ENCODE measurements around a stretch of chr14.

DNA sequence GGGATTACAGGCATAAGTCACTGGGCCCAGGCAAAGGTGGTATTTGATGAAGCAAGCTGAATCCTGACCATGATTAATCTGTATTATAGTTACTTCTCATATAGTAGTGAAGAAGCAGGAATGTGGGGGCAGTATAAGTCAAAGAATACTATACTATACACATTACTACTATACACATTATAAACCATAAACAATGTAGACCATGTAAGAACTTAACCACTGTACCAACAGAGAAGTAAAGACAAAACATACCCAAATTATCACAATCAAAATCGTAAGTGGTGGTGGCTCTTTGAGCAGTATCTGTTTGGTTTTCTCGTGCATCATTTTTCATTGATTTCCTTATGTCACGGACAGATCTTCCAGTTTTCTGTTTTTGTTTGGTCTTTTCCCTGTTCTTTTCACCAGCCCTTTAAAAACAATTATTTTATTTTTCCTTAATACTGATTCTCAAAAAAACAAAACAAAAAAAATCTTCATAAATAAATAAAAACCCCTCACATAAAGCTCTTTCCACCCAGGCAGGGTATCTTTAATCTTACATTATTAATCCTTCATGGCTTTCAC is 22.0 kb downstream of the MIS18BP1 start:
- PRO-cap: no peak

- PRO-cap: unidirectional peak, plus-strand start at chr14:45250479
These were observed 3.0 kb downstream of the MIS18BP1 start for GRCh38 chr14:45249781-45250664.

DNA sequence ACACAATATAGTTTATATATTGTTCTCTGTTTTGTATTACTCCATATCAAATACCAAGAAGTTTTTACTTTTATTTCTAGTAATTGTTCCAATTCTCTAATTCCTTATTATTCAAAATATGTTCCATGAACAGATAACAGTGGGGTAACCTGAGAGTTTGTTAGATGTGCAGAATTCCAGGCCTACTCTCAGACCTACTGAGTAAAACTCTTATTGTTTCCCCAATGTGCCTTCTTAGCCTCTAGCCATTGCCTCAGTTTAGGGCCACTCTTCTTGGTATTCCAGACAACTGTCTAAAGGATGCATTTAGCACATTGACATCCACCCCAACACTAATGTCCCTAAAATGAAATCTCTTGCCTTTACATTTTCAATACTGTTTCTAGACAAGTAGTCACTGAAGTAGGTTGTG is 650.3 kb upstream of the MIS18BP1 start:
- PRO-cap: no peak

DNA sequence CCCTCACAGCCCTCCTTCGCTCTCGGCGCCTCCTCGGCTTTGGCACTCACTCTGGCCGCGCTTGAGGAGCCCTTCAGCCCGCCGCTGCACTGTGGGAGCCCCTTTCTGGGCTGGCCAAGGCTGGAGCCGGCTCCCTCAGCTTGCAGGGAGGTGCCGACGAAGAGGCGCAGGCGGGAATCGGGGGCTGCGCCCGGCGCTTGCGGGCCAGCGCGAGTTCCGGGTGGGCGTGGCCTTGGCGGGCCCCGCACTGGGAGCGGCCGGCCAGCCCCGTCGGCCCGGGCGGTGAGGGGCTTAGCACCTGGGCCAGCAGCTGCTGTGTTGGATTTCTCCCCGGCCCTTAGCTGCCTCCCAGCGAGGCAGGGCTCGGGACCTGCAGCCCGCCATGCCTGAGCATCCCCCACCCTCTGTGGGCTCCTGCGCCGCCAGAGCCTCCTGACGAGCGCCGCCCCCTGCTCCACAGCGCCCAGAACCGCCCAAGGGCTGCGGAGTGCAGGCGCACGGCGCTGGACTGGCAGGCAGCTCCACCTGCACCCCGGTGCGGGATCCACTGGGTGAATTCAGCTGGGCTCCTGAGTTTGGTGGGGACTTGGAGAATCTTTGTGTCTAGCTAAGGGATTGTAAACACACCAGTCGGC is 48.9 kb downstream of the MDGA2 start:
- PRO-cap: no peak

DNA sequence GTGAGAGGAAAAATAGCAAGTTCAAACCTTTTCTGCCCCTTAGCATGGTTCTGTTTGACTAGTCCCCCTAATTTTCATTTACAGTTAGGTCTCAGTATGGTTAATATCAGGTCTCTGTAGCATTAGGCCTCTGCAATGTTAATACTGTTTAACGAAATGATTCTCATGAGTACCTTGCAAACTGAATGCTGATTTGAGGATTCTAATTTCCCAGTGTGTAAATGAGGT is 532.6 kb downstream of the RPS29 start:
- PRO-cap: no peak

DNA sequence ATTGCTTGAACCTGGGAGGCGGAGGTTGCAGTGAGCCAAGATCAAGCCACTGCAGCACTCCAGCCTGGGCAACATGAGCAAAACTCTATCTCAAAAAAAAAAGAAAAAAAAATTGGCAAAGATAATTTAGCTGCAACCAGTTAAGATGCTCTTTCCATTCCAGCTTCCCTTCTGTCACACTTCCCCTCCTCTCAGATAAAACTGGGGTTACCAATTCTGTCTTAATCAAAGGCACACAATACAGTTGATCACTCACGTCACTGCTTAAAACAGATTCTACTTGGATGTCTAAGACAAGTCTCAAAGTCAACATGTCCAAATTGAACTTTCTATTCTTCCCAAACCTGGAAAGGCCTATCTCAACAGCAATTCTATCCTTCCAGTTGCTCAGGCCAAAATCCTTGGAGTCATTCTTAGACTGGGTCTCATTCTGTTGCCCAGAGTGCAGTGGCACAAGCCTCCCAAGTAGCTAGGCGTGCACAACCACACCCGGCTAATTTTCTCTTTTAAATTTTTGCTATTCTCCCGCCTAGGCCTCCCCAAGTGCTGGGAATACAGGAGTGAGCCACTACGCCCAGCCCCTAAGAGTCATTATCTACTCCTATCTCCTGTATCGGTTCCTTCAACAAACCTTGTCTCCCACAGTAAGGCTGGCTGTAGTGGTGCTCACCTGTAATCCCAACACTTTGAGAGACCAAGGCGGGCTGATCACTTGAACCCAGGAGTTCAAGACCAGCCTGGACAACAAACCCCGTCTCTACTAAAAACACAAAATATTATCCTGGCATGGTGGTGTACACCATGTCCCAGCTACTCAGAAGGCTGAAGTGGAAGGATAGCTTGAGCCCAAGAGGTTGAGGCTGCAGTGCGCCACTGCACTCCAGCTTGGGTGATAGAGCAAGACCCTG is 4.8 kb downstream of the RPS29 start:
- PRO-cap: no peak

GRCh38 chr14:49623879-49624490 is 3.4 kb downstream of the MGAT2 start:
- PRO-cap: no peak

DNA sequence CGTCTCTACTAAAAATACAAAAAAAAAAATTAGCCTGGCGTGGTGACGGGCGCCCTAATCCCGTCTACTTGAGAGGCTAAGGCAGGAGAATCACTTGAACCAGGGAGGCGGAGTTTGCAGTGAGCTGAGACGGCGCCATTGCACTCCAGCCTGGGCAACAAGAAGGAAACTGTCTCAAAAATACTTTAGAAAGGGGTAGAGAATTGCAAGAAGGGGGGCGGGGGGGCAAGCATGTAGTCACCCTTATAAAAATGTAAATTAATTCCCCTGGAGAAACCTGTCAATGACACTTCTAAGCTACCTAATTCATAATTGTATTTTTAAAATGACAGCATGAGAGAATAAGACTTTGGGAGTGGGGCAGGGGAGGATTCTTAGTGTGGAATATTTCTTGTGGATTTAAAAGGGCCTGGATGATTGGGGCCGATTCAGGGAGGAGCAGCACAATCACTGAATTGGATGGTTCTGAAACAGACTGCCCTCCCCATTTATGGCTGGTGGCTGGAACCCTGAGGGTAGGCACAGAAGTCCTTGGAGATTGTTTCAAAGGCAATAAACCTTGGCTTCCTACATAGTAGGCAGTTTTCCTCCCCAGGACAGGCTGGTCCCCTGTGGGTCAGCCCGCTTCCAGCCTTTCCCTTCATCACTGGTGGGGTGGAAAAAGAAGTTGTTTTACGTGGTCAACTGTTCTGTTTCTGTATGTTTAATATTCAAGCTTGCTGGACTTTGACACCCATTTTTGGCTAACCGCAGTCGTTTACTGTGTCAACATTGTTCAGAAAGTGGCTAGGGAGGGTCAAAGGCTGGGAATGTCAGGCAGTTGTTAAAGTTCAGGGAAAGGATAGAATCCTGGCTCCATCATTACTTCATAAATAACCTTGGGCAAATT is 2.1 kb downstream of the KLHDC2 start:
- PRO-cap: no peak

DNA sequence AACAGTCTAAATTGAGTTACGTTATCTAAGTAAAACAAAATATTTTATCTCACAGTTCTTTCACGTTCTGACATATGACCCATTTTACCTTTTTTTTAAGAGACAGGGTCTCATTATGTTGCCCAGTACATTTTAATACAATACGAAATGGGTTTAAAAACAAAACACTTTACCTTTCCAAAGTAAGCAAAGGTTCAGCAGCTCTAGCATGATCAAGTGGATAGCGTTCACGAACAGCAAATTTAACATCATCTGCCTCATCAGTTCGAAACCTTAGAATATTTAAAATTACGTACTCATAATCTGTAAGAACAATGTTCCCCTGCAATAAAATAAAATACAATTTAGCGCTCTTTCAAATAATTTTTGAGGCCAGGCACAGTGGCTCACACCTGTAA is 12.0 kb downstream of the NEMF start:
- PRO-cap: no peak

DNA sequence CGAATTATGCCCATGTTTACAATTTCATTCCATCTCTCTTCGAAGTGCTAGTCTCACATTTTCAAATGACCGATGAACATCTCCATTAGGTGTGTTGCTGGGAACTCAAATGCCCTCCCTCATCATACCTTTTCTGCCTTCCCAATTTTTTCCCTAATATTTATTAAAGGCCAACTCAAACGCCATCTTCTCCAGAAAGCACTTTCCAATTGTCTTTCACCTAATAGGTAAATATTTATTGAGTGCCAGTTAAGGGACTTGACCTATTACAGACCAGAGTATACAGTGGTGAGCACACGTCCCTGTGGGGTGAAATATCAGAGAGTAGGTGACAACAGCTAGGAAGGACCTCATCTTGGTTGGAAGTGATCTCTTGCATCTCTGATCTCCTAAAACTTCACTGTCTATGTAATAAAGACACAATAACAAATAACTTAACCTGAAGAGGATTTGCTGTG is 64.5 kb downstream of the ARF6 start:
- PRO-cap: no peak

DNA sequence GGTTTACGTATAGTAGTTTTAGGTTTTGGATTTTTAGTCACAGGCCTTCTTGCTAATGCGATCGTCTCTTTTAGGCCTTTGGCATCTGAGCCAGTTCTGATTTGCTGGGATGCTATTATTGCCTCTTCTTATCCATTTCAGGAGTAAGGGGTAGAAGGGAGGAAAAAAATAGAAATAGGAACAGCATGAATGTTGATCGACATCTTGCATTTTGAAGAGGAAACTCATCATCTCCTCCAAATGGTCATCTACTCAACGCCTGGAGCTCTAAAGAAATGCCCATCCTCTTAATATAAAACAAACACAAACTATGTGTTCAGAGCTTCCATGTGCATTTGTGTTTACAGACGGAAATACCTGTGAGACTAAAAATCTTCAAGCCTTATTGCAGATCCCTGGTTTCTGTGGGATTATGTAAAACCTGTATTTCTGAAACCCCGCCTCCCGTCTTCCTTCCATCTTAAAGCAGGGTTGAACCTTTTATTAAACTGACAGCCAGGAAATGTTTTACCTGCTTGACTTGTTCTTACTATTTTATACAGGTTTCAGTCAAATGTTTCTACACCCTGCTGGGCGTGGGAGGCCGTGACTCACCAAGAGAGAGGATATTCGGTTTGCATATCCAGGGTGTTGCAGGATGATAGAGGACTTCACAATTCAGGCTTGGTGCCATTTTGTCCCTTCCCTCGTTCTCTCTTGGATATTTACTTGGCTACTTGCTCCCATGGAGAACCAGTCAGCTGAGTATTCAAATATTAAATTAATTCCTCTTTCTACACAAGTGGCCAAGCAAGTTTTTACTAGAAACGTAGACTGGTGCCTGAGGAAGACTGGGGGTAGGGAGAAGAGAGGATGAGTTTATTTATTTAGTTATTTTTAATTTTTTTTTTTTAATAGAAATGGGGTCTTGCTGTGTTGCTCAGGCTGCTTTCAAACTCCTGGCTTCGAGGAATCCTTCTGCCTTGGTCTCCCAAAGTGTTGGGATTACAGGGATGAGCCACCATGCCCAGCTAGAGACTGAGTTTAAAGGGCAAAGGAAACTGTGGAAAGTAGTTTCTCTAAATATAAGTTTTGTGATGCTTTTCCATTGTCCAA is 69.7 kb downstream of the ARF6 start:
- PRO-cap: bidirectional peak, plus-strand start at position 625 of the sequence, minus-strand start at position 358 of the sequence

- PRO-cap: no peak
These were observed 83.0 kb downstream of the ARF6 start for GRCh38 chr14:49975860-49976279.

DNA sequence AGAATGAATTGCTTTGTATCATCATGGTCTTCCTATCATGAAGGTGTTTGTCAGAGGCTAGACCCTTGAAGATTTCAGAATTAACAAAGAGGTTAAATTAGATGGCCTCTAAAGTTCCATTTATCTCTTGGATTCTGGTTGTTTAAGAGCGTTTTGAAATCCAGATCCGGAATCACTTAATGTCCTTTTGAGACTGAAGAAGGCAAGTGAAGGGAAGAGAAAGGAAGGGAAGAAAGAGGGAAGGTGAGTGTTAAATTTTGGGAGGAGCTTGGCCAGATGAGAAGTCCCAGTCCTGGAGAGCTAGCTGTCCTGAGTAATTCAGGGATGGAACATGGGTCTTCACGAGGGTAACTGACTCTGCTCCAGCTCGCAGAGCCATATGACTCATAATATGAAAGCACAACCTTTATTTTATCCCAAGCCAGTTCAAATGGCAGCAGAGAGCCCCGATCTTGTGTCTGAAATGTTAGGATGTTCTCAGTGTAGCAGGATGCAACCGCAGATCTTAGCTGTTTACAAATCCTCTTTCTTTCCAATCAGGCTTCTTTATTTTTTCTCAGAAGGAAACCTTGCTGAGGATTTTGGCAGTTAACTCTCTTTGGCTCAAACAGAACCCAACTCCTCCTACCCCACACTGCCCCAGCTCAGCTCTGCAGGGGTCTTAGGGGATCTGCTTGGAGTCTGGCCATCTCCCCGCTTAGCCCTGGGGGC is 92.8 kb downstream of the VCPKMT start:
- PRO-cap: no peak

DNA sequence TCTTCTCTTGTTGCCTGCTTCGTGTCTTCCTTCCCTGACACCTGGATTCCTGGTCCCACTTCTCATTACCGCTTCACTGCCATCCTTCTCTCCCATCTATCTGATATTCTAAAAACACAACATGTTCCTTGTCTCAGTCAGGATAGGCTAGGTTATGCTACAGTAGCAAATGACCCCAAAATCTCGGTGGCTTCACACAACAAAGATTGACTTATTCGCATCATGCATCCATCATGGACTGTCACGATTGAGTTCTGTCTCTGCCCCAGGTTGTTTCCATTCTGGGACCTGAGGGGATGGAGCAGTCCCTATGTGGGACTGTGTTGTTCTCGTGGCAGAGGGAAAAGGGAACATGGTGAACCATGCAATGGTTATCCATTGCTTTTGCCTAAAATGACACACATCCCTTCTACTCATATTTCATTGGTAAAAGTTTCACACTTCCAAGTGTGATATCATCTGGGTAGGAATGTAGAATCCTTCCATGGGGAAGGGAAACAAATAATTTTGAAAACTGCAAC is 85.0 kb downstream of the VCPKMT start:
- PRO-cap: no peak

DNA sequence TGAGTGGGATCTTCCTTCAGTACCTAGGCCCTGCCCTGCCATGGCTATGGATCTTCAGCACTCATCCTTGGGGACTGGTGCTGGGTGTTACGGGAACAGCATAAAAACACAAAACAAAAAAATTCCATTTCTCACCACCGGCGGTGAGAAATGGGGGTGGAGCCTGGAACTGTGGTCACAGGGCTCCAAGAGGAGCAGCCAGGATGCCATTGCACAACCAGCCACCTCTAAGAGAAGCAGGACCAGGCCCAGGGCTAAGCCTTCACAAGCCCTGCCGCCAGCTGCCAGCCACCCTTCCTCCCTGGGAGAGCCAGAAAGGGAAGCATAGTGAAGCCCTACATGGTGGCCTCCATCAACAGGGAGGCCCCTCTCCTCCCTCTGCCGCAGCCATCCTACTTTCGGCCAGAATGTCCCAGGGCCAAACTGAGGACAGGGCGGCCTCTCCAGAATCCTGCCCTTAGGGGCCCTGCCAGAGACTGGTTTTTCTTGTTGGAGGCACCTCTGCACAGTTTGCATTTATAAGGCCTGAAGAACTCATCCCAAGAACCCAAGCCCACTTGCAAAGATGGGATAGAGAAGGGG is 76.5 kb downstream of the VCPKMT start:
- PRO-cap: no peak

GRCh38 chr14:50061387-50062119 is 54.8 kb downstream of the VCPKMT start:
- PRO-cap: bidirectional peak, plus-strand start at chr14:50061519, minus-strand start at chr14:50061435; bidirectional peak, plus-strand start at chr14:50061867, minus-strand start at chr14:50061815; bidirectional peak, plus-strand start at chr14:50061901, minus-strand start at chr14:50061955

DNA sequence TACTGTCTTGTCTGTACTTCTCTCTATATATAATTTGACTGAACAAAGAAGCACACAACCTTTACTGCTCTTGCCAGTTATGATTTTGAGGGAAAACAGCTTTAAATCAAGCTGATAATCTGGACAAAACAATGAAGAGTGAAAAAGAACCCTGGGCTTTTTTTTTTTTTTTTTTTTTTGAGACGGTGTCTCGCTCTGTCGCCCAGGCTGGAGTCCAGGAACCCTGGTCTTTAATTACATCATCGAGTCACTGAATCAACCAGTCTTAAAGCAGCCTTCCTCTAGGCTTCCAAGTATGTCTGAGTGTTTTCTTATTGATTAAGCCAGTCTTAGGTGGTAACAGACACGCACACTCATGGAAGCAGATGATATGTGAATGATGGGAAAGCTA is 5.9 kb upstream of the VCPKMT start:
- PRO-cap: no peak

GRCh38 chr14:50159469-50160138 is 43.2 kb upstream of the VCPKMT start:
- PRO-cap: no peak

DNA sequence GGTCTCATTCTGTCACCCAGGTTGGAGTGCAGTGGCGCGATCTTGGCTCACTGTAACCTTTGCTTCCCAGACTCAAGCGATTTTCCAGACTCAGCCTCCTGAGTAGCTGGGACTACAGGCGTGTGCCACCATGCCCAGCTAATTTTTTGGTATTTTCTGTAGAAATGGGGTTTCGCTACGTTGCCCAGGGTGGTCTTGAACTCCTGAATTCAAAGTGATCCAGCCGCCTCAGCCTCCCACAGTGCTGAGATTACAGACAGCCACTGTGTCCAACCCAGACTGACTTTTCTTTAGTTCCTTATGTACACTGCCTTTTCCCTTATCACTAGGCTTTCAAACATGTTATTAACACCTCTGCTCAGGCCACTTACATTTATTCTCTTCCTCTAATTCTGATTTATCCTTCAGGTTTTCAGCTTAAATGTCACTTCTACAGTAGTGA is 63.1 kb upstream of the CDKL1 start:
- PRO-cap: no peak

GRCh38 chr14:50515222-50516091 is 16.9 kb downstream of the MAP4K5 start:
- PRO-cap: no peak